ENCODE measurements around the genes TMPRSS11A, UGT2B10, UGT2A1 and CABS1.

GRCh38 chr4:58163015-58163669, 1053.0 kb upstream of the IGFBP7 start:
- PRO-cap: unidirectional peak, plus-strand start at chr4:58163509

DNA sequence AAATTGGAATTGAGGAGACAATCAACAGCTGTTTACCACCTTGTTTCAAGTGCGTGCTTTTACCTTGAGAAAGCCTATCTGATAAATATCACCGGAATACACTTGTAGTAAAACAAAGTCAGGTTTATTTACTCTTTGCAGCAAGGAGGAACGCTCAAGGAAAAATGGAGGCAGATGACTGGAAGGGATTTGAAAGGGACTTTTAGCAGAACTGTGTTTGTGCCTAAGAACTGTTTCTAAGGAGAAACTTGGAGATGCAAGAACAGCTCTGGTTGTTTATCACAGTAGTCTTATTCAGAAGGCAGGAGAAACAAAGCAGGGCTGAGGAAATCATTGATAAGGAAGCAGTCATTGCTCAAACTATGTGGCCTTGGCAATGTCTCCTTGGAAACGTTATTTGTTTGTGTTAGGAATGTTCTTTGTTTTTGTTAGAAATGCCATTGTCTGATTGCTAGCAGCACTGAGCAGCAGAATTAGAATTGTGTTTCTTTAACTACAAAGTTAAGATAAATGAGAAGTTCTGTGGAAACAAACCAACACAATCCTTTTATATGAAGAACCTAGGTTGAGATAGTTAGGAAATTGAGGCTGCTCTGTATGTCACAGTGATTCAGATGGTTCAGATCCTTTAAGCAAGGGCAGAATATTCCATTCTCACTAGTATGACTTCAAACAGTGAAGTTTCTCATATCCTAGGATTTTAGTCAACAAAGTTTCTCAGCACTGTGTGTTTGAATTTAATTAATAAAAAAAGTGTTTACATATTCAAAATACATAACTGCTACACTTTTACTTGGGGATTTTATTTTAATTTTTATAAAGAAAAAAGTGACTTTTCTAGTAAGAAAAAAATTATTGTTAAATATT, 1191.3 kb upstream of the IGFBP7 start:
- PRO-cap: no peak

- PRO-cap: no peak
Observed at GRCh38 chr4:60836752-60837355, 363.3 kb upstream of the ADGRL3 start.

- PRO-cap: no peak
Observed at GRCh38 chr4:61199957-61200242, 226 bp upstream of the ADGRL3 start.

GRCh38 chr4:65998396-65999467, 328.4 kb upstream of the EPHA5 start:
- PRO-cap: no peak

GRCh38 chr4:67000681-67000890, 544.7 kb downstream of the CENPC start:
- PRO-cap: no peak

- PRO-cap: unidirectional peak, plus-strand start at chr4:67700240
Observed at GRCh38 chr4:67699530-67700347, 1.2 kb downstream of the UBA6 start.

- PRO-cap: no peak
Observed at GRCh38 chr4:67963274-67963654, at the start of gene TMPRSS11A. Gene TMPRSS11A (minus strand): TSS chr4:67963493.

DNA sequence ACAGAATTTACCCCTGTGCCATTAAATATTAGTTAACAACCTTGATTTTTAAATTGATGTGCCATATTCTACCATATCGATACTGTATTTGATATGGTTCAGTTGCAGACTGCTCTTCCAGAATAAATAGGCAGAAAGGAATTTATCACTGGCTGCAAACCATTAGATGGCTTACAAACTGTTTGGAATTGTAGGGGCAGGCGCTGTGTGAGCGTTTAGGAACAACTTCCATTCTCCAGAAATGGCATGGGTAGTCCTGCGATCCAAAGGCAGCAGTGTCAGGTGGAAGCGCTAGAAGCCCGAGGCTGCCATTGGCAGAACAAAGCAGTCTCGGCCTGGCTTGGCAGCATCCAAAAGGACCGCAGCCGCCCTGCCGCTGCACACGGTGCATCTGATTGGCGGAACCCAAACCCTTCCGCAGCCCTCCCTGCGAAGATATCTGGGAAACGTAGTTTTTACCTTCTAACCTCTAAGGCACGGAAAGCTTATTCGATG, 23.6 kb upstream of the YTHDC1 start:
- PRO-cap: unidirectional peak, minus-strand start at position 332 of the sequence

DNA sequence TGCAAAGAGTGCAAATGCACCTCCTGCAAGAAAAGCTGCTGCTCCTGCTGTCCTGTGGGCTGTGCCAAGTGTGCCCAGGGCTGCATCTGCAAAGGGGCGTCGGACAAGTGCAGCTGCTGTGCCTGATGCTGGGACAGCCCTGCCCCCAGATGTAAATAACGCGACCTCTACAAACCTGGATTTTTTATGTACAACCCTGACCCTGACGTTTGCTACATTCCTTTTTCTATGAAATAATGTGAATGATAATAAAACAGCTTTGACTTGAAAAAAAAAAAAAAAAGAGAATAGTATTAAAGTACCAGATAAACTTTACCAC, 26.5 kb upstream of the YTHDC1 start:
- PRO-cap: no peak

- PRO-cap: no peak
Observed at GRCh38 chr4:68581479-68582152, 5.5 kb upstream of the UGT2B17 start.

GRCh38 chr4:68815817-68816303, at the start of gene UGT2B10:
Gene UGT2B10 (plus strand): TSS chr4:68815994.
- PRO-cap: no peak

GRCh38 chr4:69038507-69038950, 57.7 kb upstream of the UGT2B7 start:
- PRO-cap: unidirectional peak, plus-strand start at chr4:69038843

GRCh38 chr4:69546140-69546491, 50.4 kb upstream of the UGT2B4 start:
- PRO-cap: no peak

DNA sequence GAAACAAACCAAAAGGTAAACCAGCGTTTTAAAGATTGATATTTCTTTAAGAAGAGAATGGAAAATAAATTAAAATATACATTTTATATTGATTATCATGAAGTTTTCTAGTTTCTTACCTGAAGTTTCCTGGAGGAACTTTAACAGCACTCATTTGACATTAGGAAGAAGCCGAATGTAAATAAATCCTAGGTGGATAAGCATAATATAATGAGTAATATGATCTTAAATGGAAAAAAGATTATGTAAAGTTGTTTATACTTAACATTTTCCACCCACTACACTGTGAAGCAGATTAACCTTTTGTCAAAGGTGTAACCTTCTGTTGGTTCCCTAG, at the start of gene UGT2A1:
TSS of gene UGT2A1 (minus strand) at position 179 of the 337 bp plus-strand sequence.
- PRO-cap: no peak

GRCh38 chr4:69759001-69759911, 1.2 kb downstream of the SULT1B1 start:
- PRO-cap: no peak

DNA sequence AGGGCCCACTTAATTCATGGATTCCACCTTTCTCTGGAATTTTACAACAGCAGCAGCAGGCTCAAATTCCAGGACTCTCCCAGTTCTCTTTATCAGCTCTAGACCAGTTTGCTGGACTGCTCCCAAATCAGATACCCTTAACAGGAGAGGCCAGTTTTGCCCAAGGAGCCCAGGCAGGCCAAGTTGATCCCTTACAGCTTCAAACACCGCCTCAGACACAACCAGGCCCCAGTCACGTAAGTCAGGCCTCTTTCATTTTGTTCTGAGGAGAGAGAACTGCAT, 2.3 kb downstream of the ODAM start:
- PRO-cap: no peak

- PRO-cap: no peak
Observed at GRCh38 chr4:70334841-70335209, at the start of gene CABS1. Gene CABS1 (plus strand): TSS chr4:70334981.

GRCh38 chr4:70734962-70735687, 13.4 kb downstream of the RUFY3 start:
- PRO-cap: unidirectional peak, minus-strand start at chr4:70735174

DNA sequence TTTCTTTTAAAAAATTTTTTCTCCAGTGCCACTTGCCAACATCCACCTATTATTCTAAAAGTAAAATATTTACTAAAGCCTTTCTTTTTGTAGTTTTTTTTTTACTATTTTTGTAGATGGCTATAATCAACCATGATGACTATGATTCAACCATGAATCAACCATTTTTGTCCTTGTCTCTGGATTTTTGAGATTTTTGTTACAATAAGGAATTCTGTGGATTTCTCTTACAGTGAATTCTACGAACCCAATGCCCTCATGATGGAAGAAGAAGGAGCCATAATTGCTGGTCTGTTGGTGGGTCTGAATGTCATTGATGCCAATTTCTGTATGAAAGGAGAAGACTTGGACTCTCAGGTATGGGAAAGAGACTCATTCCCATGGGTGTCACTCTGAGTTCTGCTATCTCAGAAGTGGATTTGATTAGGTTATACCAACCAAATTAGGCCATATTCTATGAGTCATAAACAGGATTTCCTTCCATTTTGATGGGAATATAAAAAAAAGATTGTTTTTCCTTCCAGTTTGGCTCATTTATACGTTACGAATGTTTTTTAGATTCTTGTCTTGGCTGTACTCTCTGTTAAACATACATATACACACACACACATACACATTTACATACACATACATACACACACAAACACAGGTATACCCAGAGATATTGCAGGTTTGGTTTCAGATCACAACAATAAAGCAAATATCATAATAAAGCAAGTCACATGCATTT, 46.7 kb downstream of the RUFY3 start:
- PRO-cap: no peak

Measured in vermiform appendix (tissue), 1 donor.